Fibroblast of the aortic adventitia (primary cell): ENCODE measurements around a stretch of chr3.

GRCh38 chr3:160870222-160870676, 114.2 kb downstream of the PPM1L start:
- CAGE, long polyA plus RNA: no peak

- CAGE, long polyA plus RNA: no peak
These were observed 776 bp downstream of the NMD3 start for GRCh38 chr3:161221815-161222359.

DNA sequence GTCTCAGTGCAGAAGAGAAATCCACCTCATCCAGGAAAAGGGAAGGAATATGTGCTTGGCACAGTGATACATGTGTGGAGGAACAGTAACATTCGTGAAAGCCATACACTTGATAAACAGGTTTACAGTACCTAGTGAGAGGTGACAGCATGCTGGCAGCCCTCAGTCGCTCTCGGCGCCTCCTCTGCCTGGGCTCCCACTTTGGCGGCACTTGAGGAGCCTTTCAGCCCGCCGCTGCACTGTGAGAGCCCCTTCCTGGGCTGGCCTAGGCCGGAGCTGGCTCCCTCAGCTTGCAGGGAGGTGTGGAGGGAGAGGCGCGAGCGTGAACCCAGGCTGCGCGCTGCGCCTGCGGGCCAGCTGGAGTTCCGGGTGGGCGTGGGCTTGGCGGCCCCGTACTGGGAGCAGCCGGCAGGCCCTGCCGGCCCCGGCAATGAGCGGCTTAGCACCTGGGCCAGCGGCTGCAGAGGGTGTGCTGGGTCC, 1579.5 kb downstream of the SI start:
- CAGE, long polyA plus RNA: no peak

DNA sequence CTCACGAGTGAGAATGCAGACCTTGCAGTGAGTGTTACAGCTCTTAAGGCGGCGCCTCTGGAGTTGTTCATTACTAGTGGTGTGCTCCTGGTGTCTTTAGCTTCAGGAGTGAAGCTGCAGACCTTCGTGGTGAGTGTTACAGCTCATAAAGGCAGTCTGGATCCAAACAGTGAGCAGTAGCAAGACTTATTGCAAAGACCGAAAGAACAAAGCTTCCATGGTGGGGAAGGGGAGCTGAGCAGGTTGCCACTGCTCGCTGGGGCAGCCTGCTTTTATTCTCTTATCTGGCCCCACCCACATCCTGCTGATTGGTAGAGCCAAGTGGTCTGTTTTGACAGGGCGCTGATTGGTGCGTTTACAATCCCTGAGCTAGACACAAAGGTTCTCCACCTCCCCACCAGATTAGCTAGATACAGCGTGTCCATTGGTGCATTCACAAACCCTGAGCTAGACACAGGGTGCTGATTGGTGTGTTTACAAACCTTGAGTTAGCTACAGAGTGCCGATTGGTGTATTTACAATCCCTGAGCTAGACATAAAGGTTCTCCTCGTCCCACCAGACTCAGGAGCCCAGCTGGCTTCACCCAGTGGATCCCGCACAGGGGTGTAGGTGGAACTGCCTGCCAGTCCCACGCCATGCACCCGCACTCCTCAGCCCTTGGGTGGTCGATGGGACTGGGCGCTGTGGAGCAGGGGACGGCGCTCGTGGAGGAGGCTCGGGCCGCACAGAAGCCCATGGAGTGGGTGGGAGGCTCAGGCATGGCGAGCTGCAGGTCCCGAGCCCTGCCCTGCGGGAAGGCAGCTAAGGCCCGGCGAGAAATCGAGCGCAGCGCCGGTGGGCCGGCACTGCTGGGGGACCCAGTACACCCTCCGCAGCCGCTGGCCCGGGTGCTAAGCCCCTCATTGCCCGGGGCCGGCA, 1526.4 kb downstream of the SI start:
- CAGE, long polyA plus RNA: no peak

GRCh38 chr3:165078653-165079175, 418 bp upstream of the SI start:
- CAGE, long polyA plus RNA: no peak

DNA sequence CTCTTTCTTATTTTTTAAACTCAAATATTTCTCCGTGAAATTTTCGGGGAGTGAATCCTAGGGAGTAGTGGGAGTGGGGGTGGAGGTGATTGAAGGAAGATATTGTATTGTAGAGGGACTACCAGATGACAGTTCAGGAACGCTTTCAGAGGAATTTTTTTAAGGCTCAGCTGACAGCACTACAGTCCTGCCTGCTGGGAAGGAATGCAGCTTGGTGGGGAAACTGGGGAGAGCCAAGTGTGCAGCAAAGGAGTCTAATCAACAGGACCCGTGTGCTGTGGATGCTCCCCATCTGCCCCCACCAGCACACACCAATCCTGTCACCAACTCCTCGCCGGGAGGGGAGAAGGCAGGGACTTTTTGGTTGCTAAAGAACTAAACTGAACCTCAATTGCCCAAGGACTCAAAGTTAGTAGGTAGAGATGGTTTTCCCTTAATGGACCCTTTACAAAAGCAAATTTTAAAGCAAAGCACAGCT, 2.3 kb downstream of the SLITRK3 start:
- CAGE, long polyA plus RNA: no peak

- CAGE, long polyA plus RNA: no peak
These were observed 264.1 kb upstream of the SLITRK3 start for GRCh38 chr3:165460027-165460857.

DNA sequence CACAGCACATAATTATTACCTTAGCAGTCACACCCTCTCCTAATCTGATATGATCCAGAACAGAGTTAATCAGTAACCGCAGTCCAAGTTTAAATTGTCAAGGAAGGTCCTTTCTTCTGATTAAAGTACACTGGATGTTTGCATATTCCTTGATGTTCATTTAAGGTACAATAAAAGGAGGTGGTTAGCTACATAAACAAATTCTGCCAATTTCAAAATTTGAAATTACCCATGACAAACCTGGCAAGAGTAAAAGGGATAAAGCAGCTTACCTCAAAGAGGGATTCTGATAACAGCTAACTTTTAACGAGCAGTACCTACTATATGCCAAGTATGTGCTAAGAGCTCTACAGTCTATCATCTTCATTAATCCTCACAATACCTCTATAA, 4.4 kb downstream of the GOLIM4 start:
- CAGE, long polyA plus RNA: no peak

DNA sequence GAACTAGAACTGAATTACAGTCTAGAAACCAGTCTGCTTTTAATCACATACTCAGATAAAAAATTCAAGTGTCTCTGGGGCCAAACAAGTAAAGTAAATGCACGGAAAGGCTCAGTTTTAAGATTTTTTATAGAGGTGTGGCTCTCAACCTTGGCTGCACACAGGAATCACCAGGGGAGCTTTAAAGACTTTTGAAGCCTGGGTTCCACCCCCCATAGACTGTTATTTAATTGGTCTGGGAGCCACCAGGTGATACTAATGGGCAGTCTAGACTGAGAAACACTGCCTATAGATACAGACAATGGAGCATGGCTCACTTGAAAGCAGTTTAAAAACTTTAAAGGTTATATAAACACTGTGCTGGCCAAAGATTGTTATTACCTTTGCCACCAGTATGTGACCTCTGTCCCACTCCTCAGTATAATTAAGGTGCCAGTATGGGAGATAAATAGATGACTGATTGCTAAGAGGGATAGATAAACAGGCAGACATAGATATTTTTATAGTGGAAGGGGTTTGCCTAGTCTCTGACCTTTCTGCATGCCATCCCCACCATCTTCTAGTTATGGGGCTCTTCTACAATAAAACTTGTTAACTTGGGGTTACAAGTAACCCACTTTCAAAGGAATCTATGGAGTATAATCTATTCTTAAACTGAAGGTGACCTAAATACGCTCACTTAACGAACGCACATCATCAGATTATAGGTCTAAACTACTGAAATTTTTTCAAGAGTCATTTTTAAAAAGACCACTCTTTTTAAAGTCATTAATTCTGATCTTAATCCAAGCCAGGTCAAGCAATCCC, 3.7 kb downstream of the GOLIM4 start:
- CAGE, long polyA plus RNA: no peak

DNA sequence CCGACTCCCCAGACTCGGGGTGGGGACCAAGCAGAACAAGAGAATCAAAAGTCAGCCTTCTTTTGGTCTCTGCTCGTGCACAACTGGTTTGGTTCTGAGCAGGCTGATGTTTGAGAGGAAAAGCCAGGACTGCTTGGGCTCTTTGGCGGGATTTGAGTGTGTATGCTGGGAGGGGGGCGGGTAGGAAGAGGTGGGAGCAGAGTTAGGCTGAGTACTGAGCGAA, 153.4 kb upstream of the GOLIM4 start:
- CAGE, long polyA plus RNA: no peak

- CAGE, long polyA plus RNA: no peak
These were observed 529.8 kb downstream of the MECOM start for GRCh38 chr3:169133570-169134336.

DNA sequence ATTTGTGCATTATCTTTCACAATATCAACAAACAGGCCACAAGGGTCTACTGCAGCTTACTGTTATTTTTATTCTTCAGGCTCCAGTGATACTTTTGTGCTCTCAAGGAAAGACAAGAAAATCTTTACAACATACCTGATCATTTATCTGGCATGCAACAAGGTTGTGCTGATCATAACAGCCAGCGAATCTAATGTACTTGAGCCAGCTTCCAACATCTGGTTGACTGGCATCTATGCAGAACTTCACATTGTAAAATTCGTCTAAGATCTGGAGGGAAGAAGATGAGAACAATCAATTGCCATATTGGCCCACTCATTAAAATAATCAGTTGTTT, 520.0 kb downstream of the MECOM start:
- CAGE, long polyA plus RNA: no peak

DNA sequence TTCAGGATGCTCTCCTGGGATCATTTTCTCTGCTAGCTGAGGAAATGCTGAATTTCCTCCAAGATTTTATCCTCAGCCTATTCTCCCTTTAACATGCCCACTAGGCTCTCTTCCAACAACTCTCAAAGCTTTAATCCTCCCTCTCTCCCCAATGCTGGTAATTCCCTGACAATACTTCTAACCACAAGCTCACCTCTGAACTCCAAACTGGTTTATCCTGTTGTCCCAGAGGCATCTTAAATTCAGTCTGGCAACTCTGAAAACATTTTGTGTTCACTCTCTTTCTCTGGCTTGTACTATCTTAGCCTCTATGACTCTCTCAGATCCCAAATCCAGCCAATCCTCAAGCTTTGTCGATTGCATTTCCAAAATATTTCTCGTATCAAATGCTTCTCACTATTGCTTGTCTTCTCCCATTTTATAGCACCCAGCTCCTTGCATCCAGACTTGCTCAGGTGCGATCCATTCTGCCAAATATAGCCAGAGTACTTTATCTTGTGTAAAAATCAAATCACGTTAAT, 490.2 kb downstream of the MECOM start:
- CAGE, long polyA plus RNA: no peak

- CAGE, long polyA plus RNA: no peak
These were observed 435.7 kb downstream of the MECOM start for GRCh38 chr3:169227718-169228323.

- CAGE, long polyA plus RNA: no peak
These were observed 421.3 kb downstream of the MECOM start for GRCh38 chr3:169241962-169242861.

DNA sequence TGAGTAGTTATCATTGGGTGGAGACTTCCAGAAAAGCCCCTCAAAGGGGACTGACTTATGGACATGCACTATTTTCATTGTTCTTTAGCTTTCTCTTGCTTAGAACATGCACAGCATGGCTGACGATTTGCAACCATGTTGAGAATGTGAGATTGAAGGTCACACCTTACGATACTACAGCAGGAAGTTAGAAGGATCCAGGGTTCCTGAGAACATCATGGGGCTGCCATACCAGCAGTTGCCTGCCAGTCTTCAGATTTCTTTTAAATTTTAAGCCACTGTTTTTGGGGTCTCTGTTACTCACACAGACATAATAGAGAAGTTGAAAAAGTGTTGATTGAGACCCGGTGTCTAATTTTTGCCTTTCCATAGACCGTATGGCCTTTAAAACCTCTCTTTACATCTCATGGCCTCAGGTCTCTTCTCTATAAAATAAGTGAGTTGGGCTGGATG, 396.5 kb downstream of the MECOM start:
- CAGE, long polyA plus RNA: no peak

DNA sequence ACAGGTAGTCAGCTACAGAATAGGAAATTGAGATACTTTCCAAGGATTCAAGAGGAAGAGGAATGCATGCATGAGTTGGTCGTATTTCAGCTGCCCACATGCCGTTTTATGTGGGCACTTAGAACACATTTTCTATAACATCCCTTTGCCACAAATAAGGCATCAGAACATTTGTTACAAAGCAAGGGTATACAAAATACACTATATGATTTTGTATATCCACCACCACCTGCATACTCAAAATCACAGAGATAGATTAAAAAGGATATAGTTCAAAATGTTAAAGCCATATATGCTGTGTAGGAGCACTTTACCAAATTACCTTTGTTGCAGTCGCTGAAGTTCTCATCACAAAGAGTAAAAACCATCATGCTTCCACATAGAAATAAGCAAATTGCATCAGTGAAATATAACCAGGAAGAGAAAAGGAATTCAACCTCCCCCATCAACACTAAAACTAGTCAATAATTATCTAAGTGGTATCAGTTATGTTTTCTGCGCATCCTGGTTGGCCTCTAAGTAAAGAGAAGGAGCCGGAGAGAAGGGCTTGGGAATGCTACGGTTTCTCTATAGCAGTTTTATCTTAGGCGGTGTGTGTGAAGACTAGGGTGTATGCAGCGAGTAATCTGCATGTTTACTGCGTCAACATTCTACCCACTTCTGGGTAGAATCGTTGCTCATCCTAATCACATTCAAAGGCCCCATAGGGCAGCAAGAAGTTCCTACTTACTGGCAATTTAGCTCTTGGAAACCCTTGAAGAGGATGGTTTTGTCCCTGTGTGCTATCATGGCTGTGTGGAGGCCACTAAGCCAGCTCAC, 390.3 kb downstream of the MECOM start:
- CAGE, long polyA plus RNA: no peak

GRCh38 chr3:169443739-169444331, 219.7 kb downstream of the MECOM start:
- CAGE, long polyA plus RNA: no peak

GRCh38 chr3:169821980-169822979, 9.6 kb upstream of the LRRC34 start:
- CAGE, long polyA plus RNA: no peak

DNA sequence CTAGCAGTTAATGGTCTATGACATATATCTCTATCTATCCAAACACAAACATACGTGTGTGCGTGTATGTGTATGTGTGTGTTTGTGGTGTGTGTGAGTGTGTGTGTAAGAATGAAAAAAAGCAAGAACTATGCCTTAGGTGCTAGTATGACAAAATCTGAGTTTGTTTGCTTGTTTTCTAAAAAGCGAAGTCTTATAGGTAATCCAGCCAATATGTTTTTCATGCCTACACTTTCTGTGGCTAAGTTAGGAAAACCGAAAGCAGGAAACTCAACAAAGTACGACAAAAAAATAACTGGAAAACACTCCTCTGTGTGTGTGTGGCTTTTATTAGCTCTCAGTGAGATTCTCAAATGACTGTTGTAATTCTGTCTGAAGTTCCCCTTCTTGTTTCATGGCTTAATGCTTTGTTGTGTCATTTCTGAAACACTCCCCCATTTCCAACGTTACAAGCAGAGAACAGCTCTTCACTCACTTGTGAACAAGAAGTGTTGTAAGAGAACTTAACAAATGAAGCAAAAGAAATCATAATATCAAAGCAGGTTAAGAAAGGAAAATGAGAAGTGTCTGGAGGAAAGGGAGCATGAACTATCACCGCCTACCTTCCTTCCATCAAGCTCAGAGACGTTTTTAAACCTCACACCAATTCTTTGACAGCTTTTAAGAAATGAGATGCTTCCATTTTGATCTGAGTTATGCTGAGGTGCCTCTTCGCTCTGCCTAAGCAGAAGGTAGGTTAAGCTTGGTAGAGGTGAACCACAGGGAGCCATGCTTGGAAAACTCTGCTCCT, 12.5 kb upstream of the SEC62 start:
- CAGE, long polyA plus RNA: no peak